Occipital lobe (tissue), 2 donors: ENCODE results near the genes ARRB1 and MOGAT2.

- RAMPAGE, long total RNA = no peak
These were observed 44.9 kb downstream of the ARRB1 start for GRCh38 chr11:75306233-75307234.

- RAMPAGE, long total RNA = no peak
These were observed 43.7 kb downstream of the ARRB1 start for GRCh38 chr11:75307827-75308135.

- RAMPAGE, long total RNA = start-site peak on the minus strand at chr11:75351614-75351753, 406 and 225 reads in 2 replicates
These were observed at the start of gene ARRB1 for GRCh38 chr11:75351564-75352585. TSS of gene ARRB1 (minus strand) at chr11:75351661.

DNA sequence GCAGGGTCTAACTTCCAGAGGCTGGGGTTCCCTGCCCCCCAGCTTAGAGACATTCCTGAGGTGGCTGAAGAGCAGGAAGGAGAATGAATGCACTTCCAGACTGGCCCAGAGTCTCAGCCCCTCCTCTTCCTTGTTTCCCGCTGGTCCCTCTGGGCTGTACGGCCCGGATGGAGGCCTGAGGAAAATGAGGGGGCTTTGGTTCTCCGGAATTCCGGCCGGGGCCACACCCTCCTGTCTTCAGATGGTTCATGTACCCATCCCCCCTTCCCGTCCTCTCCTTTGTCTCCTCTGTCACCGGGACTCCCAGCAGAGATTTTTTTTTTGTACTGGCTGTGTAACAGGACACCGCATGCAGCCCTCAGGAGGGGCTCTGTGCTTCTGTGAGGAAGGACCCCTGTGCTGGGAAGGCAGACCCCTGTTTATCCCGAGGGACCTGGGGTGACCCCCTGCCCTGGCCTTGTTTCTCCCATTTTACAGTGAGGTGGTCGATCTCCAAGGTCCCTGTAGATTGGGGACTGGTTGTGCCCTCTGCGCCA, 1.1 kb downstream of the SERPINH1 start:
- RAMPAGE, long total RNA = no peak

- RAMPAGE, long total RNA = no peak
These were observed 10.4 kb downstream of the SERPINH1 start for GRCh38 chr11:75572273-75573010.

- RAMPAGE, long total RNA = no peak
These were observed 22.4 kb downstream of the SERPINH1 start for GRCh38 chr11:75584377-75584930.

DNA sequence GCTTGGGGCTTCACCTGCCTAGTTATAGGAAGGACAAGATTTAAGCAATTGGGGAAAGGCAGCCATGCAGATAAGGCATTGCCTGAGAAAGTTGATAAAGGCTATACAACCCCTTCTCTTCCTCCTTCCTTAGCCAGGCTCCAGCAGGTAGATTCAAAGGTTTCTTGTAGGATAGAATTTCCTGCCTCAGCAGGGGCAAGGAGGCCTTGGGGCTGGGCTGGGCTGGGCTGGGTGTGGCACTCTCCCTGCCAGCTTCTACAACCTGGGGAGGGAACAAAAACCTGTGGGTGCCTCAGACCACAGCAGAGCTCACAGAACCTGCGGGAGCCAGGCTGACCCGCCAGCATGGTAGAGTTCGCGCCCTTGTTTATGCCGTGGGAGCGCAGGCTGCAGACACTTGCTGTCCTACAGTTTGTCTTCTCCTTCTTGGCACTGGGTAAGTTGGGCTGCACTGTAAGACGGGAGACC, at the start of gene MOGAT2:
MOGAT2 (plus strand) TSS at position 295 of the 468 bp plus-strand sequence.
- RAMPAGE, long total RNA = no peak

- RAMPAGE, long total RNA = no peak
These were observed 2.0 kb downstream of the MOGAT2 start for GRCh38 chr11:75719575-75720089.

DNA sequence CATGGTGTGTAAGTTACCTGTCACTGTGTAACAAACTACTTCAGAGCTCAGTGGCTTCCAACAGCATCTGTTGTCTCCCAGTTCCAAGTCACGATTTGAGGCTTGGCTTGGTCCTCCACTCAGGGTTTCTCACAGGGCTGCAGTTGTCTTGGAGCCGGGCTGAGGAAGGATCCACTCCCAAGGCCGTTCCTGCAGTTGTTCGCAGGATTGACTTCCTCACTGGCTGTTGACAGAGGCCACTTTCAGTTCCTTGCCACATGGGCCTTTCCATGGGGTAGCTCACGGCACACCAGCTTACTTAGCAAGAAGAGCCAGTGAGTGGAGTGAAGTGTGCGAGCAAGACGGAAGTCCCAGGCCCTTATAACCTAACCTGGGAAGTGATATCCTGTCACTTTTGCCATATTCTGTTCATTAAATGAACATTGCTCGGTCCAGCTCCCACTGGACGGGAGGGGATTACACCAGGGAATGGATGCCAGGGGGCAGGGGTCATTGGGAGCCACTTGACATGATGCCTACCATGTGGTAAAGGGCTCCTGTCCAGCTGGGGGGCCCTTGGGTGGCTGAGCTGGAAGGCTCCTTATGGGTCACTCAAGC, 13.3 kb upstream of the UVRAG start:
- RAMPAGE, long total RNA = no peak

DNA sequence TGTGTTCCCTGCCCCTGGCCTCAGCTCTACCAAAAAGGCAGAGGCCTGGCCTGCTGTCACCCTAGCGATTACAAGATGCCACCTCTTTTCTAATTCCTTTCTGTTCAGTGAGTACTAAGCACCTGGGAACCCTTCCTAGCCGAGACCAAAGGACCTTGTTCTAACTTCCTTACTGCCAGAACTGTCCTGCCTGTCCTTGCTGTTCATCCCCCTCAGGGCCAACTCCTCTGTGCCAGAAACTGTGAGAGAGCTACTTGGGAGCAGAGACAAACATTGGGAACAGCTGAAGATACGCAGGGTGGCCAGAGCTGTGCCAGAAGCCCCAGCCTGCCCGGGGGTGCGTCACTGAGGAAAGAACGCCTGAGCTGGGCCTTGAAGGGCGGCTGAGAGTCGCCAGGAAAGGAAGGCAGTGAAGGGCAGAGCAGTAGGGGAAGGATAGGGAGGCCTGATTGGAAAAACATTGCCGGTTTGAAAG, 12.7 kb upstream of the UVRAG start:
- RAMPAGE, long total RNA = no peak

- RAMPAGE, long total RNA = no peak
These were observed 1.4 kb upstream of the UVRAG start for GRCh38 chr11:75813532-75814184.

- RAMPAGE, long total RNA = no peak
These were observed 122.5 kb downstream of the WNT11 start for GRCh38 chr11:76083779-76084212.

DNA sequence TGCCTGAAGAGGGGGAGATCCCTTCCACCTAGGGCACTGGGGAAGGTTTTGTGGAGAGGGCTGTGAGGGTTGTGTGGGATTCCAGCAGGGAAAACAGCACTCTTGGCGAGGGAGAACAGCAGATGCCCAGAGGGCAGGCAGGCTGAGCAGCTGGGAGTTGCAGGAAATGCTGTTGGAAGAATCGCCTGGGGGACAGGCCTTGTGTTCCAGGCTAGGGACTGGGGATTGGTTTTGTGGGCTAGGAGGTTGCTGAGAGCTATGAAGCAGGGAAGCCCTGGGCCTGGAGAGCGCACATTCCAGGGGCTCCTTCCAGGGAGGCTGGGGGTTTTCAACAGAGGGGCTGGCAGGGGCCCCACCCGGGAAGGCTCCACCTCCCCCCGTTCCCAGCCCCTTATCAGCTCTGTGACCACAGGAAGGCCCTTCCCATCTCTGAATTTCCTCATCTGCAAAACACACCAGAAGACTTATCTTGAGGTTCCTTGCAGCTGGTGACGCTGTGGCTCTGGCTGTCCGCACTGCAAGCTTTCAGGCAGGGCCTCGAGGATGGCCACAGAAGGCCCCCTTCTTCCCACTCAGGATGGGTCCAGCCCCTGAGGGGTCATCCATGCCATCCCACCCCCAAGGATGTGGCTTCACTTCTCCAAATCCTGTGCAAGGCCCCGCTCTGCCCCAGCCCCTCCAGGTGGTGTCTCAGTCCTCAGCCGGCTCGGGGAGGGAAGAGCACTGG, 21.7 kb downstream of the WNT11 start:
- RAMPAGE, long total RNA = no peak

DNA sequence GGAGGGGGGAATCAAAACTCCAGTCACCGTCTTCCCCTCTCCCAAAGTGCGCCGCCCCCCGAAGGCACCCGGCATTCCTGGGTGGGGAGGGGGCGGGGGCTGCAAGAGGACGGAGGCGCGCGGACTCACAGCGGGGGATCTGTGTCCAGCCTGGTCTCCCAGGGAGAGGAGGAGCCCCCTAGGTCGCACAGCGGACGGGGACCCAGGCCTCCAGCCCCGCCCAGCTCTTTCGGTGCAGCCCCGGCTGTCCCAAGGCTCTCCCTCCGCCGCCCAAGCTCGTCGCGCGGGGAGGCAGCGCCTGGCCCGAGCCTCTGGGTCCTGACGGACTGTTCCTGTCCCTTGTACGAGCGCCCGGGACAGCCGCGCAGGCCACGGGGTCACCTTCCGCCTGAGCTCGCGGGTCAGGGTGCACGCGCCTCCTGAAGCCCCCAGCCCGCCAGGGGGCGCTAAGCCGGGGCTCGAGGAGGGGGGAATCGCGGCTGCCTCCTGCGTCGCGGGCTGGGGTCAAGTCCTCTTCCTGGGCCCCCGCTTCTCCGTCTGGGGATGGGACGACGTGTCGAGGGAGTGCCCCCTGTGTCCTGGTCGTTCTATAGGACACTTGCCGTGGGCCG, 2.3 kb upstream of the WNT11 start:
- RAMPAGE, long total RNA = no peak

- RAMPAGE, long total RNA = no peak
These were observed 19.0 kb upstream of the WNT11 start for GRCh38 chr11:76225059-76225853.

DNA sequence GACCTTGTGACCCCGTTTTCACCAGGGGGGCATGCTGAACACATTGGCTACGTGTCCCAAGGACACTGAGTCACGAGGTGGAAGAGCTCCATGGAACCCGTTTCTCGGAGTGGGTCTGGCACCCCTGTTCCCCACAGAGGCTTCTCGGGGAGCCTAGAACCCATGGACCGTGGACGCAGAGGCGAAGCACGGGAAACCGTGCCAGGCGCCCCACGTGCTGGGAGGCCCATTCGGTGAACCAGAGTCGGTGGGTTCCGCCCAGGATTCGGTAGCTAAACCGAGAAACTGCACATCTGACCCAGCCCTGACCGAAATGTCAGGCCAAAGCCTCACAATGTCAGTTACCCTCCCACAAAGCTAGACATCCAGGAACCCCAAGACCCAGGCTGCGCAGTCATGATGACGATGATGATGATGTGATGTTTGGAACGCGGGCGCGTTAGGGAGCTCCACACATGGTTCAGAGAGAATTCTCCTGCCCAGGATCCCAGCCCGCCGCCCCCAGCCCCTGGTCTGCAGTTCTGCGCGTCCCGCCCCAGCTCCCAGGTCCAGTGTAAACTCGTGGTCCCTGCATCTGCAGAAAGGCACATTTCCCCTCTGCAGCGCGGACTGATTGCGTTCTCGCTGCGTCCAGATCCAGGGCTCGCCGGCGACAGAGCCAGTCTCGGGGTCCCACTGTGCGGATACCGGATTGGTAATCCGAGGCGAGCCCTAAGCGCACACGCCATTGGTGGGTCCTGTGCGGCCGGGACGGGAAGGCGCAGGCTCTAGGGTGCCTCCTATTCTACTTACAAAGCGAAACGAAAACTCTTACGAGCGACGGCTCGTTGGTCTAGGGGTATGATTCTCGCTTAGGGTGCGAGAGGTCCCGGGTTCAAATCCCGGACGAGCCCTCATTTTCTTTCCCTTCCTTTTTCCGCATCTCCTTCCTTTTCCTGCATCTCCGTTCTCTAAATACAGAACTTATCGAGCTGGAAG, 28.7 kb upstream of the WNT11 start:
- RAMPAGE, long total RNA = no peak

DNA sequence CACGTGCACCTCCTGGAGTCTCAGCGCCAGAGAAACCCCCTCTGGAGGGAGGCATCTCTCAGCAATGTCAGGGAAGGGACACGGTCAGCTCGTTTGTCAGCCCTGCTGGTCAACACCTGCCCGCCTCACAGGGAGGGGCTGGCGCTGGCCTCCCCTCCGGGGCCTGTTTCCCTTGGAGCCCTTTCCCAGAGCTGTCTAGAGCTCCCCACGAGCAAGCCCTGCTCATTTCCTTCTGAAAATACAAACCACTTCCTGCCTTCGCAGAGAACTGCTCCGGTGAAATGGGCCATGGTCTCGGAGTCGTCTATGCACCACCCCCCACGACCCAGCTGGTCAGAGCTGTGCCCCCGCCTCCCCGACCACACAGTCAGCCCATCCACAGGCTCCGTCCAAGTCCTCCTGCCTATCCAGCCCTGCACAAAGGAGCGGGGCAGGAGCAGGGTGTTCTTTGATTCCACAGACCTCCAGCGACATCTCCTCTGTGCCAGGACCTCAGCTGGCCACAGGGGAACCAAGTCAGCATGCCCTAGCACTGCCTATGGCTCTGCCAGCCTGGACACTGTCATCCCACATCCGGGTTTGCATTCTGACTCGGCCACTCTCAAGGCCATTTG, 81.9 kb upstream of the WNT11 start:
- RAMPAGE, long total RNA = no peak

- RAMPAGE, long total RNA = no peak
These were observed 10.8 kb downstream of the GVQW3 start for GRCh38 chr11:76391951-76392317.

GRCh38 chr11:76592970-76593569, 77.5 kb downstream of the LRRC32 start:
- RAMPAGE, long total RNA = no peak

GRCh38 chr11:76642168-76642743, 28.3 kb downstream of the LRRC32 start:
- RAMPAGE, long total RNA = no peak